Bronchus fibroblast of lung (primary cell): Measurements from ENCODE around the genes MYDGF and ARRDC5.

- RAMPAGE, long total RNA = no peak
Observed at GRCh38 chr19:4445248-4445763, 12.3 kb downstream of the UBXN6 start.

- RAMPAGE, long total RNA = no peak
Observed at GRCh38 chr19:4454870-4456212, 2.3 kb downstream of the UBXN6 start.

GRCh38 chr19:4536640-4537255, 1.7 kb upstream of the PLIN5 start:
- RAMPAGE, long total RNA = no peak

DNA sequence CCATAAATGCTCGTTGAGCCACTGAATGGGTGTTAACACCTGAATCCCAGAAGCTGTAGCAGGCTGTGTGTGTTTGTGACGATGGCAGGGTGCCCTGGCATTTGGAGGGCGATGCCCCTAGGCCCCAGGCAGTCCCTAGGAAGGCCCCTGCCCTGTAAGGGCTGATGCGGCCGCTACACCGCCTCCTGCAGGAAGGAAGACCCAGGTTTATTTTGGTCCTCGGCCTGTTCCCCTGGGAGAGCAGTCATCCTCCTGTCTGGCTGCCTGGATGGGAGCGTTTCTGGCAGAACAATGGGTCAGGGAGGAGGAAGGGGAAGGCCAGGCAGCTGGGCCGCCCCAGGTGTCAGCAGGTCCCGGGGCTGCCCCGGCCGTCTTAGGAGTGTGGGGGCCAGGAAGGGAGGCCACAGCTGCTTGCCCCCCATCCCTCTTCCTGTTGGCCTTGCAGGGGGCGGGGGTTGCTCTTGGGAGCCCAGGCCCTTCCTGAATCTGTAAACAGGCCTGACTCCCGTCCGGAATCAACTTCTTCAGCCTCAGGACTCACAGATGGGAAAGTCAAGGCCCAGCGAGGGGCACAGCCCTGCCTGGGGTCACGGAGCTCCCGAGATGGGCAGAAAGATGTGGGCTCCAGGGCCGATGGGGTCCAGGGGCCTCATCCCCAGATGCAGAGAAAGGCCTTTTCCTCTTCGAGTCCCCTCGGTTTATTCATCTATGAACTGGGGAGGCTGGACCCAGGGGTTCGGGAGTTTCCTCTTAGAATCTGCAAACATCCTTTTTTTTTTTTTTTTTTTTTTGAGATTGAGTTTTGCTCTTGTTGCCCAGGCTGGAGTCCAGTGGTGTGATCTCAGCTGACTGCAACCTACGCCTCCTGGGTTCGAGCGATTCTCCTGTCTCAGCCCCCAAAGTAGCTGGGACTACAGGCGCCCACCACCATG, 9.1 kb downstream of the TNFAIP8L1 start:
- RAMPAGE, long total RNA = no peak

- RAMPAGE, long total RNA = no peak
Observed at GRCh38 chr19:4657386-4657951, 12.7 kb downstream of the MYDGF start.

DNA sequence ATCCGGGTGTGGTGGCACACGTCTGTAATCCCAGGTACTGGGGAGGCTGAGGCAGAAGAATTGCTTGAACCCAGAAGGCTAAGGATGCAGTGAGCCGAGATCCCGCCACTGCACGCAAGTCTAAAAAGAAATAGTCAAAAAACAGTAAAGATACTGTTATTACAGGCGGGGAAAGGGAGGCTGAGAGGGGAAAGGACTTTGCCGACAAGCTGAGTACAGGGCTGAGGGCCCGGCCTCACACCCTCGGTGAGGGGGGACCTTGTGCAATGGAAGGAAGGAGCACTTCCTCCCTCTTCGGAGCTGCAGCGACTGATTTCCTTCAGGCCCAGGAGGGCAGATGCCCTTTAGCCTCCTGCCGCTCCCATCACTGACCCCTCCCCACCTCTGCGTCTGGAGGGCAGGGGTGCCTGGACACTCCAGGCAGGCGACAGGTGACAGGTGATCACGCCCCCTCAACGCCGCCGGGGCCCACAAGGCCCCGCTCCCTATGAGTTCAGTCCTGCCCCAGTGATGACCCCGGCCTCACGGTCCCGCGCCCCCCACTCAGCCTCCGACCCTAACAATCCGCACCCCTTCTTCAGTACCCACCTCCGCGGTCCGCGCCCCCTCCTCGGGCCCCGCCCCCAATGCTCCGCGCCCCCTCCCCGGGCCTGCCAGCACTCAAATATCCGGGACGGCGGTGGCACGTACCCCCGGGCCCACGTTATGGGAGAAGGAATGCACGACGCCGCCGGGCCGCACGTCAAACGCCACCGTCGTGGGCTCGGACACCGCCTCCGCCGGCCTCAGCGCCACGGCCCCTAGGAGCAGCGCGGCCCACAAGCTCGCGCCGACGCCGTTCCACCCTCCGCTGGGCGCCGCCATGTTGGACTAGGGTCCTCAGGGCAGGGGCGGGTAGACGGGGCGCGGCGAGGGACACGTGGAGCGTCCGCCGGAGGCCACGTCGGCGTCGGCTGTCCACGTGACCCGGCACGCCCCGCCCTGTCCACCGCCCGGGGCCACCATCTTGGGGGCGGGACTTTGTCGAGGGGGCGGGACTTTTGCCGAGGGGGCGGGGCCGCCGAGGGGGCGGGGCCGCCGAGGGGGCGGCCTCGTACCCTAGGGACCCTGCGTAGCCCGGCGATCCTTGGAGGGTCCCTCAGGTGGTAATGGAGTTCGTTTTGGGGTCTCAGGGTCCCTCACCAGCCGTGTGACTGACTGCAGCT, at the start of gene MYDGF:
TSS of gene MYDGF (minus strand) at position 872 of the 1,205 bp plus-strand sequence.
- RAMPAGE, long total RNA = start-site peak on the minus strand centred at position 882 of the sequence, 31 bp wide, 296 and 314 reads in 2 replicates

DNA sequence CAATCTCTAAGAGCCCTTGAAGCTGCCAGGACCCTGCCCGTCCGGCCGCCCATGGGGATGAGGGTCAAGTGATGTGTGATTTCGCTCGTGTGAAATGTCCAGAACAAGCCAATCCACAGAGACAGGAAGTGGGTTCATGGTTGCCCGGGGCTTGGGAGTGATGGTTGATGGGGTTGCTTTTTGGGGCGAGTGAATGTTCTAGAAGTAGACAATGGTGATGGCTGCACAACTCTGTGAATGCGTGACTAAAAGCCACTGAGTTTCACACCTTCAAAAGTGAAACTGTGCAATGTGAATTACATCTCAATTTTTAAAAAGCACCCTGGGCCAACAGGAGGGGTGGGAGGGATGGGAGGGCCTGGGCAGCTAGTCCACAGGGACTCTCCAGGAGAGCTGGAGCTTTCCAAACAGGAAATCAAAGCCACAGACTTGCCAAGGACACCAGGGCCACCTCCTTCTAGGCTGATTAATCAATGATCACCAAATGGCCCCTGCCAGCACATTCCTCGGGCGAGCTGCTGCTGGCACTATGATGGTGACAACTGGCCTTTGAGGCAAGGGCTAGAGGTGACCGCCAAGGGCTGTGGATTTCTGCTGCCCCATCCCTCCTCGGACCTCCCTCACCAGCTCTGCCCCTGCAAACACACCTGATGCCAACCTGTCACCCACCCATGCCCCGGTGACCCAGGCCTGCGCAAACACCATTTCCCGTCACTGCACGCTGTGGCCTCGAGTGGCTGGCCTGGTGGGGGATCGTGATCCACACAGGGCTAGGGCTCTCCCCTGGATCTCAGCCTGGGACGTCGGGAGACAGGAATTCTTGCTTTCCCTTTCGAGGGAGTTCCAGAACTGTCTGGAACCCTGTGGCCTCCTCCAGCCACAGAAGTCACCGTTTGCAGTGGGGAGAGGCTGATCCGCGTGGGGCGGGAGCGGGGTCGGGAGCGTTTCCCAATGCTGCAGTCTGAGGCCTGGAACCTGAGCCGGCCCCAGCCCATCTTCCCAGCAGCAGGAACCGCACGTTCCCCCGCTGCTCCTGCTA, 13.8 kb downstream of the DPP9 start:
- RAMPAGE, long total RNA = no peak

- RAMPAGE, long total RNA = no peak
Observed at GRCh38 chr19:4902453-4902769, 285 bp downstream of the ARRDC5 start.

DNA sequence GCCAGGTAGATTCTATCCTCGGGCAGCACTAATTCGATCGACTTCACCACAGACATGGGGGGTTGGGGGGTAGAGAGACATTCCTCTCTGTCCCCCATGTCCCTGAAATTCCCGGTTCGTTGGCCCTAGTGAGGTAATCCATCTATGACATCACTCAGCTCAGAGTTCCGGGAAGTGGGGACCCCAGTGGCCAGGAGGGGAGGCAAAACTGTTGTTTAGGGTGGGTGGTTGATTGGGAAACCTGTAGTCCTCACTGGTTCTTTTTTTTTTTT, at the start of gene ARRDC5:
TSS of gene ARRDC5 (minus strand) at position 127 of the 272 bp plus-strand sequence.
- RAMPAGE, long total RNA = no peak

DNA sequence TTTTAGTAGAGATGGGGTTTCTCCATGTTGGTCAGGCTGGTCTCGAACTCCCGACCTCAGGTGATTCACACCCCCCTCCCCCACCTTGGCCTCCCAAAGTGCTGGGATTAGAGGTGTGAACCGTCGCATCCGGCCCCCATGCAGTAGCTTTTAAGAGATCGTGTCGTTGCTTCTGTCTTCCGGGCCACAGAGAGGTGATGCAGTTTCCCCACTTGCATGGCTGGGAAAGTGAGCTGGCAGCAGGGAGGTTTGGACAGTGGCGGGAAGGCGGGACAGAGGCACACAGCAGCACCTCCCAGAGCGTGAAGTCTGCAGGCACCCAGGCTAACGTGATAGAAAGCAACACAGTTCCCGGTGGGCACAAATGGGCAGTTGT, 4.7 kb downstream of the UHRF1 start:
- RAMPAGE, long total RNA = no peak

DNA sequence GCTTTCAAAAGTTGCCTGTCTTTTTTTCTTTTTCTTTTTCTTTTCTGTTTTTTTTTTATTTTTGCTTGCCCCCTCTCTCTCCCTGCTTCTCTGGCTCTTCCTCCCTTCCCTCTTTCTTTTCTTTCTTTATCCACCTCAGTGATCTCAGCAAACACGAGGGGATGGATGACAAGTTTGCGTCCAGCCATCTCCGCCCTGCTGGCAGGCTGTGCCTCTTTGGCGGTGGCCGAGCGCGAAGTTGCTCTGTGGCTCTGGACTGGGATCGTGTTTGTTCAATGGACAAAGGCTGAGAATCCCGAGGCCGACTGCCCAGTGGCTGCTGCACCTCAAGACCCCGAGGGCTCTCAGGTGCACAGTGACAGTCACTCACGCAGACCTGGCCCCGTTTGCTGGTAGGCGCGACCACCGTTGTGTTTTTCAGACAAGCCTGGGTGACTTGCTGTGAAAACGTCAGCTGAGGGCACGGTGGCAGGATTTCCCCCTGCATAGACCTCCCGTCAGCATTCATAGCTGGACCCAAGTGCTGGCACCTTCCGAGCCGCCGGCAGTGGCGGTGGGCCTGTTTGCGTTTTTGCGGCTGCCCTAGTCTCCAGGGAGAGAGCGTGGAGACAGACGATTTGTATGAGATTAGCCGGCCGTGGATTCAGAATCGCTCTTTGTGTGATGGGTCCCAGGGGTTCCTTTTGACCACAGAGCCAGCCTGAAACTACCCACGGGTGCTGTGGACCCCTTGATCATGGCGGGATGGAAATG, 8.3 kb downstream of the KDM4B start:
- RAMPAGE, long total RNA = no peak

GRCh38 chr19:5034754-5035624, 66.1 kb downstream of the KDM4B start:
- RAMPAGE, long total RNA = no peak

GRCh38 chr19:5093314-5093987, 124.5 kb downstream of the KDM4B start:
- RAMPAGE, long total RNA = no peak

DNA sequence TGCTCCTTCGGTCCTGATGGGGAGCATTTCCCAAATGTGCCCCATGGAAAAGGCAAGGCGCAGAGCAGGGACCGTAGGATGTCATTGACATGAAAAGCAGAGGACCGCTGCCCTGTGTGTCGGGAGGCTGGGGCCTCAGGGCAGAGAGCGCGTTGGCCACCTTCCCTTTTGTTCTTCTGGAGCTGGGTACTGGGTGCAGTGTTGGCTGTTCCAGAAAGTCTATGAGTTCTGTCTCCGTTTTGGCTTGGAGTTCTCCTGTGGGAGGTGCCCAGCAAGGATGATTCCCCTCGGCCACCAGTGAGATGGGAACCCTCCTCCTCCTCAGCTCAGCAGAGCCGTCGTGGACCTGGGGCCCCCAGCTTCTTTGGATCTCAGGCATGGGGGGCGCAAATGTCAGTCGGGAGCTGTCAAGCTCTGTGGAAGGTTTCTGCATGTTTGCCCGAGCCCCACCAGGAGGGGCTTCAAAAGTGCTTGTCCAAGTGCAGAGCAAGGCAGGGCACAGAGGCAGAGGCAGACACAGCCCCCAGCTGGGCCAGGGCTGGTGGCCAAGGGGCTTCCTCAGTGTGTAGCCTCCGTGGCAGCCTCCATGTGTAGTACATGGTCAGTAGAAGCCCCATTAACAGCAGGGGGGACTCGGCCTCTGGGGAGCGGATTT, 128.8 kb downstream of the KDM4B start:
- RAMPAGE, long total RNA = no peak

DNA sequence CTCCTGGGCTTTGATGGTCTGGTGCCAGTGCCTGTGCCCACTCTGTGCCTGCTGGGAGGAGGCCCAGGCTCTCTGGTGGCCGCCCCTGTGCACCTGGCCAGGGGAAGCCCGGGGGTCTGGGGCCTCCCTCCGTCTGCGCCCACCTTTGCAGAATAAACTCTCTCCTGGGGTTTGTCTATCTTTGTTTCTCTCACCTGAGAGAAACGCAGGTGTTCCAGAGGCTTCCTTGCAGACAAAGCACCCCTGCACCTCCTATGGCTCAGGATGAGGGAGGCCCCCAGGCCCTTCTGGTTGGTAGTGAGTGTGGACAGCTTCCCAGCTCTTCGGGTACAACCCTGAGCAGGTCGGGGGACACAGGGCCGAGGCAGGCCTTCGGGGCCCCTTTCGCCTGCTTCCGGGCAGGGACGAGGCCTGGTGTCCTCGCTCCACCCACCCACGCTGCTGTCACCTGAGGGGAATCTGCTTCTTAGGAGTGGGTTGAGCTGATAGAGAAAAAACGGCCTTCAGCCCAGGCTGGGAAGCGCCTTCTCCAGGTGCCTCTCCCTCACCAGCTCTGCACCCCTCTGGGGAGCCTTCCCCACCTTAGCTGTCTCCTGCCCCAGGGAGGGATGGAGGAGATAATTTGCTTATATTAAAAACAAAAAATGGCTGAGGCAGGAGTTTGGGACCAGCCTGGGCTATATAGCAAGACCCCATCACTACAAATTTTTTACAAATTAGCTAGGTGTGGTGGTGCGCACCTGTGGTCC, 183.4 kb downstream of the KDM4B start:
- RAMPAGE, long total RNA = no peak

DNA sequence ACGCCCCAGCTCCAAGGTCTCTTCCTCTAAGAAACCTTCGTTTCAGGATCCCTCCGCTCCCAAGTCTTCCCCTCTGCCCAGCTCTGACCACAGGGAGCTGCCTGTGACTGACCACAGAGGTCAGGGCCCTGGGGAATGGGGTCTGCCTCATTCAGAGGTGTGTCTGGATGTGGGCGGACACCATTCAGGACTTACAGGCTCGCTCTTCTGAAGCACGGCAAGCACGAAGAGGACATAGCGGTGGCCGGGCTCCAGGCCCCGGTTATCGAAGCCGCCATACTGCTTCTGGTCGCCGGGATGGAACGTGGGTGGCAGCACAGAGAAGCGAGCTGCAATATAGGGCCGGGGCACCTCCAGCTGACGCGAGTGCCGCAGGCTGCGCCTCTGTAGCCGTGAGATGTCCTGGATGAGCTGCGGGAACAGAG, 120.9 kb downstream of the PTPRS start:
- RAMPAGE, long total RNA = no peak

DNA sequence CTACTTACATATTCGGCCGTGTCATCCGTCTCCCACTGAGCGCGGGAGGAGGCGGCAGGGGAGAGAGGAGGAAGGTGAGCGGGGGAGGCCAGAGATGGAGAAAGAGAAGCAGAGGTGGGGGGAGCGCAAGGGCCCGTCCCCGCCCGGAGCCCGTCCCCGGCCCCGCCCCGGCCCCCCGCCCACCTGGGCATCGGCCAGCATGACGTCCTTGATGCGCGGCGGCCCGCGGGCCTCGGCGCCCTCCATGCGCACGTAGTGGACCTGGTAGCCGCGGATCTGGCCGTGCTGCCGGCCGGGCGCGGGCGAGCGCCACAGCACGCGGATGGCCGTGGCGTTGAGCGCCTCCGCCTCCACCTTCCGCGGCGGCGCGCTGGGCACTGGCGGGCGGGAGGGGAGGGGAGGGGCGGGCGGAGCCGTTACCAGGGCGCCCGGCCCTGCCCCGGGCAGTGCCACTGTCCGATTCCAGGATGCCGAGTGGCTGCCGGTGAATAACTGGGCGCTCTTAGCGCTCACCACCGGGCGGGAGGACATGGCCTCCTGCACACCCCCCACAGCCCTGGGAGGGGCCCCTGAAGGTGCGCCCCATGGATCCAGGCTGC, 111.2 kb downstream of the PTPRS start:
- RAMPAGE, long total RNA = no peak

GRCh38 chr19:5290289-5290806, 50.3 kb downstream of the PTPRS start:
- RAMPAGE, long total RNA = no peak

GRCh38 chr19:5336411-5336922, 4.1 kb downstream of the PTPRS start:
- RAMPAGE, long total RNA = no peak

DNA sequence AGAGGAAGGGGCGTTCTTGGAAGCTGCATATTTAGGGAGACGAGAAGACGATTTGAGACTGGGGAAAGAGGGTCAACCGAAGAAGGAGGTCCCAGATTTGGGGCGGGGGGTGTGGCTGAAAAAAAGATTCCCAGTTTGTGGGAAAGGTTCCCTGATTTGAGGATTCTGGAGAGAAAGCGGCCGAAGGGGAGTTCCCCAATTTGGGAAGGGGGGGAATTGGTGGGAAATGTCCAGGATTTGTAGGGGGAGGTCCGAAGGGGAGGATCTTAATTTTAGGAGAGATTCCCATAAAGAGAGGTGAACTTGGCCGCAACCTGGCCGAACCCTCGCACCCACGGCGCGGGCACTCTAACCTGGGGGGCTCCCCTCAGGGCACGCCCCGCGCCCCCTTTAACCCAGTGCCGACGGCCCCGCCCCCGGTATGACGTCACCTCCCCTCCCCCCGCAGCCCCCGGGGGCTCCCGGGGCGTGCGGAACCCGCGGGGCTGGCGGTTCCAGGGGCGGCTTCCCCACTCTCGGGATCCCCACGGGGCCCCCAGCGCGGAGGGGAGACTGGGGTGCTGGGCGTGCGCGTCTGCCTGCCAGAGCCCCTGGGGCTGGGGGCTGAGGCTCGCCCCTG, 1.2 kb downstream of the PTPRS start:
- RAMPAGE, long total RNA = no peak